ENCODE measurements around the gene LCE1B.

- PRO-cap: no peak
- RAMPAGE, long total RNA, 2 experiments: no peak in any of the 2 experiments
Measured at GRCh38 chr1:151344231-151344637, 2.8 kb downstream of the RFX5 start.

DNA sequence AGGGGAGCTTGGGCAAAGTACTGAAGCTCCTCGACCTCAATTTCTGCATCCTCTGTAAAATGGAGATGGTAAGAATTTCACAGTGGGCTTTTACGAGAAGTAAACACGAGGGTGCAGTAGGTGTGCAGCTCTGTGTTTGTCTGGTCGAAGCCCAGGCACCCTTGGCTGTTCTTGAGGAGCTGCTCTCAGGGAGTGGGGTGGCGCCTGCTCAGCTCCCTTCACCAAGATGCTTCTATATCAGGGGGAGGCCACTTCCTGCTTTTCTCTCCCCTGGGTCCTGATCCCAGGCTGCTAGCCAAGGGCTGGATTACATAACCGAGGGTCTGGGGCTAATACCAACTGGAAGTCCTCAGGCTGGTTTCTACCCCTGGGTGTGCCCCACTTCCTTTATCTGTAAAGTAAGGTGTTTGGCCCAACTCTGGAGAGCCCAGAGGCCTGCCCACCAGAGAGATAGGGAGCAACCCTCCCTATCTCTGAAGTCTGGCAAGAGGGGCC lies 2.4 kb downstream of the SELENBP1 start:
- PRO-cap: no peak
- RAMPAGE, long total RNA, 2 experiments: no peak in any of the 2 experiments

GRCh38 chr1:151399859-151400233 lies 473 bp downstream of the PSMB4 start:
- PRO-cap: no peak
- RAMPAGE, long total RNA, 2 experiments: start-site peak on the plus strand in 1 of 2 experiments, at chr1:151400006-151400185 at its widest, 69 reads per replicate

DNA sequence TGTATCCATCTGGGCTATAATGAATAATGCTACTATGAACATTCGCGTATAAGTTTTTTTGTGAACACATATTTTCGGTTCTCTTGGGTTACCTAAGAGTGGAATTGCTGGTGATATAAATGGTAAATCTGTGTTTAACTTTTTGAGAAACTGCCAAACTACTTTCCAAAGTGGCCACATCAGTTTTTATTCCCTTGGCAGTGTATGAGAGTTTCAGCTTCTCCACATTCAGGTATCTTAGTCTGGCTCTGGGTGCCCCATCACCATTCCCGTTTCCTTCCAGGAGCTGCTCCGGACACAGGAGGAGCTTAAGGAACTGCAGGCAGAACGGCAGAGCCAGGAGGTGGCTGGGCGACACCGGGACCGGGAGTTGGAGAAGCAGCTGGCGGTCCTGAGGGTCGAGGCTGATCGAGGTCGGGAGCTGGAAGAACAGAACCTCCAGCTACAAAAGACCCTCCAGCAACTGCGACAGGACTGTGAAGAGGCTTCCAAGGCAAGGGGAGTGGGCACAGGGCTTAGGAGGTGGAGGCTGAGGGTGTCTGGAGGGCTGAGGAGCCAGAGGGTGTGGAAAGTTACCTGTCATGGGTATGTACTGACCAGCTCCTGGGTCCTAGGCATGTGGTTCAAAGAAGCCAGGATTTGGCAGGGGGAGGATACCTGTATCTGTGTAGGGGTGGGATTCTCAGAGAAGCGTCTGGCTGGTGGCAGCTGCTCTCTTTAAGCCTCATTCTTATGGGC lies 10.9 kb upstream of the TUFT1 start:
- PRO-cap: no peak
- RAMPAGE, long total RNA, 2 experiments: no peak in any of the 2 experiments

DNA sequence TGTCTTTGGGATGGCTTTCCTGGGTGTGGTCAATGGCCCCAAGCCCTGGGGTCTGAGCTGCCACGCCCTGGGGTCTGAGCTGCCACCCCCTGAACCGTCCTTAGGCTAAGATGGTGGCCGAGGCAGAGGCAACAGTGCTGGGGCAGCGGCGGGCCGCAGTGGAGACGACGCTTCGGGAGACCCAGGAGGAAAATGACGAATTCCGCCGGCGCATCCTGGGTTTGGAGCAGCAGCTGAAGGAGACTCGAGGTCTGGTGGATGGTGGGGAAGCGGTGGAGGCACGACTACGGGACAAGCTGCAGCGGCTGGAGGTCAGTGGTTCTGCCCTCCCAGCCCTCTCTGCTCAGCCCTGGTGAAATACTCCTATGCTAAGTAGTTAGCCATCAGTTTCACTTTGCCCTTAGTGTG lies 10.3 kb upstream of the TUFT1 start:
- PRO-cap: no peak
- RAMPAGE, long total RNA, 2 experiments: no peak in any of the 2 experiments

- PRO-cap: bidirectional peak, plus-strand start at chr1:151540309, minus-strand start at chr1:151540135
- RAMPAGE, long total RNA, 2 experiments: no peak in any of the 2 experiments
Measured at GRCh38 chr1:151540034-151540258, 163 bp upstream of the TUFT1 start.

- PRO-cap: no peak
- RAMPAGE, long total RNA, 2 experiments: no peak in any of the 2 experiments
Measured at GRCh38 chr1:151558971-151559548, 19.0 kb downstream of the TUFT1 start.

- PRO-cap: no peak
- RAMPAGE, long total RNA, 2 experiments: no peak in any of the 2 experiments
Measured at GRCh38 chr1:151568784-151569168, 28.7 kb downstream of the TUFT1 start.

- PRO-cap: unidirectional peak, minus-strand start at chr1:151606549
- RAMPAGE, long total RNA, 2 experiments: no peak in any of the 2 experiments
Measured at GRCh38 chr1:151606361-151606882, 5.4 kb upstream of the SNX27 start.

DNA sequence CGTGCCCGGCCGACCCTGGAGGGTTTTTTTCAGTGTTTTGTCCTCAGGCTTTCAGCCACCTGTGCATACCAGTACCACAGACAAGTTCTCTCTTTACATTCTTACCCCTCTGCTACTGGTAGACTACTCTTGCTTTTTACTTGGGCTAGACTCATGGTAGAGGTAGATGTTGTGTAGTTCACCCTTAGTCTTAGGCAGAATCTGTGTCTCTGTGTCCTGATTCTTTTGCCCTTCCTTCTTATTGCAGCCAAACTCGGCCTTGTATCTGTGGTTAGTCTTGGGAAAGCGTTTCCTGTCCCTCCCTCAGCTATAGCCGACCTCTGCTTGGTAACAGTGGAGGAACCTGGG lies 42.2 kb downstream of the SNX27 start:
- PRO-cap: no peak
- RAMPAGE, long total RNA, 2 experiments: no peak in any of the 2 experiments

GRCh38 chr1:151733033-151733674 lies 11.8 kb downstream of the RIIAD1 start:
- PRO-cap: no peak
- RAMPAGE, long total RNA, 2 experiments: no peak in any of the 2 experiments

GRCh38 chr1:151972728-151973355 lies 20.8 kb downstream of the S100A10 start:
- PRO-cap: no peak
- RAMPAGE, long total RNA, 2 experiments: no peak in any of the 2 experiments

GRCh38 chr1:151992217-151992930 lies 1.3 kb downstream of the S100A10 start:
- PRO-cap: bidirectional peak, plus-strand start at chr1:151992860, minus-strand start at chr1:151992605
- RAMPAGE, long total RNA, 2 experiments: no peak in any of the 2 experiments

- PRO-cap: no peak
- RAMPAGE, long total RNA, 2 experiments: no peak in any of the 2 experiments
Measured at GRCh38 chr1:151994202-151994342, 413 bp upstream of the S100A10 start.

GRCh38 chr1:152001041-152001822 lies 7.6 kb upstream of the S100A10 start:
- PRO-cap: no peak
- RAMPAGE, long total RNA, 2 experiments: no peak in any of the 2 experiments

DNA sequence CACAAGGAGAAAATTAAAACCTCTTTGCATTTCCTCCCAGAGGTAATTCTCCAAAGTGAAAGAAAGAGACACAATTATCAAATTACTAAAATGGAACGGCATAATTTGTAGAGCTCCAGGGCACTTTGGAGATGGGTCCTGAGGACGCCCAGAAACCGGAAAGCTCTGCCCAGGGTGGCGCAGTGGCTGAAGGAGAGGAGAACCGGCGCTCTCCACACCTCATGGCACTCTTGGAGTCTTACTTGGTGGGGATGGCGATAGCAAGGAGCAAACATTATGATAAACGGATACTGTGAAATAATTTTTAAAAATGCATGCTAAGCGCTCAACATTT lies 1.3 kb downstream of the S100A11 start:
- PRO-cap: no peak
- RAMPAGE, long total RNA, 2 experiments: no peak in any of the 2 experiments

- PRO-cap: no peak
- RAMPAGE, long total RNA, 2 experiments: start-site peak on the plus strand in 1 of 2 experiments, at chr1:152313228-152313827 at its widest, 9 reads per replicate
Measured at GRCh38 chr1:152313234-152313744, 11.8 kb downstream of the FLG start.

GRCh38 chr1:152618981-152619548 lies 3.8 kb downstream of the LCE3A start:
- PRO-cap: no peak
- RAMPAGE, long total RNA, 2 experiments: no peak in any of the 2 experiments

DNA sequence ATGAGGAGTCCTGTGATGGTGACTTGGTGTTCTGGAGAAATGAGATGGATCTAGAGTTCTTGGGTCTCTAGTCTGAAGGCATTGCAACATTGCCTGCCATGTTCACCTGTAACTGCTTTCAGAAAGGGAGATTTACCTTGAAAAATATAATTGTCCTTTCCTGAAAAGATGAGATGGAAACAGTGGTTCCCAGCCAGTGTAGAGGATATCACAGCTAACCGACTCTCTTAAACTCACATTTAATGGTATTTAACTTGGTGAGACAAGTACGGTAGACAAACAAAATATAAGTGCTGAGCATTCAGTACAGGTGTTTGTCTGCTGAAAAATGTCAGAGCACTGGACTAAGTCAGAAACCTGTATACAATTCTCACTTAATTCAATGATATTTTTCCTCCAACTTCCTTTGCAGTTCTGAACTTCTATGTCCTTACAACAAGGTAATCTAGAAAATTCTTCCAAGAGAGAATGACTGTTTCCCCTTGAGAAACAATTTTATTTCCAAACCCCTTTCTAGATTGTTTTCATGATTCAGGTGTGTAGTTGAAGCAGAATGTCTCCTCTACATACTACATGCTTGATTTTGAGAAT lies at the start of gene LCE1B:
Gene LCE1B (plus strand): TSS at position 412 of the 591 bp plus-strand sequence.
- PRO-cap: no peak
- RAMPAGE, long total RNA, 2 experiments: no peak in any of the 2 experiments

DNA sequence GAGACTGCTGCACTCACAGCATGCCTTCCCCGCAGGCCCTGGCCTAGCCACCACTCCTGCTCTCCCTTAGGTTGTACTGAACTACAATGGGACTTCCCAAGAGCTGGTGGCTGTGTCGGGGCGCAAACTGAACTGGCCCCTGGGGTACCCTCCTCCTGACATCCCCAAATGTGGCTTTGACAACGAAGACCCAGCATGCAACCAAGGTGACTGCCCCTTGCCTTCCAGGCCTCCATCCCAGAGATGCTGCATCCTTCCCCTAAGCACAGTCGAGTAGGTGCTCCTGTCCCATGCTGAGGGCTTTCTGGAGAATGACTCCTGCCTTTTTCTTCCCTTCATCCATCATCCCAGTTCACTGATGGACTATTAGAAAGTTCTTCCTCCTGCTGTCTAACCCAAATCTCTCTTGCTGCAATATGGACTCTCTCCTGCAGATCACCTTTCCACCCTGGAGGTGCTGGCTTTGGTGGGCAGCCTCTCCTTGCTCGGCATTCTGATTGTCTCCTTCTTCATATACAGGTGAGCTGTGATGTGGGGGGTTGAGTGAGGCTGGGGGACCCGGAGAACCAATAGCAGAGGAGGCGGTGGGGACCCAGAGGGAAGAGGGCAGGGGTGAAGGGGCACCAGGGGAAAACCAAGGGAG lies 4.9 kb downstream of the NPR1 start:
- PRO-cap: no peak
- RAMPAGE, long total RNA, 2 experiments: no peak in any of the 2 experiments